GM23338 (cell line): ENCODE measurements around a stretch of chr4.

DNA sequence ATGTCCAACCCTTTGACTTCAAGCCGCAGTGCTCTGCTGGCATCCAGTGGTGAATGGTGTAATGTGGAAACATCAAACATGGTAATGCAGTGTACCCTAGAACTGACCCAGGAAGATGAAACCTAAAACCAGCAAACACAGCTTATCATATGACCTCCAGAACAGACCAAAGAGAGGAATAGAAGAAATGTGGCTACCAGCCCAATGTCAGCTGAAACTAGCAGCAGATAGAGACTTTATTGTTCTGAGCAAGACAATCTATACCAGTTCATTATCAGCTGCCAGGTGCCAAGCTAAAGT is 13.8 kb downstream of the CXCL13 start:
- PRO-cap = no peak
- RAMPAGE, long total RNA = no peak

- PRO-cap = no peak
- RAMPAGE, long total RNA = no peak
These were observed 102.6 kb downstream of the CXCL13 start for GRCh38 chr4:77708240-77708654.

GRCh38 chr4:77744597-77744905 is 74.6 kb downstream of the CNOT6L start:
- PRO-cap = no peak
- RAMPAGE, long total RNA = no peak

GRCh38 chr4:77819546-77820331 is 571 bp upstream of the CNOT6L start:
- PRO-cap = bidirectional peak, plus-strand start at chr4:77819837, minus-strand start at chr4:77819746; bidirectional peak, plus-strand start at chr4:77820013, minus-strand start at chr4:77819962; bidirectional peak, plus-strand start at chr4:77820372, minus-strand start at chr4:77820245
- RAMPAGE, long total RNA = no peak

- PRO-cap = no peak
- RAMPAGE, long total RNA = no peak
These were observed 2.0 kb upstream of the CNOT6L start for GRCh38 chr4:77821120-77821625.

DNA sequence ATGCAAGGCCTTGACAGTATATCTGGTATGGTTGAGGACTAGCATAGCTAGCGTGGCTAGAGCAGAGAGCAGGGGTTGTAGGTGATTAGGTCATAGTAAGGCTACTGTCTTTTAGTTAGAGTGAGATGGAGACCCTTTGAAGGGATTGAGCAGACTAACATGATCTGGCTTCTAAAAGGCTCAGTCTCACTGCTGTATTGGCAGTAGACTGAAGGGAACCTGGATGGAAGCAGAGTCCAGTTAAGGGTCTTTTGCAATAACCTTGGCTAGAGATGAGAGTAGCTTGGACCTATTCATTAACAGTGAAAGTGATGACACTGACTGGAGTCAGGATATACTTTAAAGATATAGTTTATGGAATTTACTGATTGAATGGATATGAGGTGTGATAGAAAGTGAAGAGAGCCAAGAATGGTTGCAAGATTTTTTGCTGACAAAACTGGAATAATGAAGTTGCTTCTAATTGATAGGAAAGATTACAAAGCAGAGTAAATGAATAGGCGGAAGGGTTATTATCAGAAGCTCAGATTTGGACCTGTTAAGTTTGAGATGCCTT is 59.8 kb downstream of the MRPL1 start:
- PRO-cap = no peak
- RAMPAGE, long total RNA = no peak

DNA sequence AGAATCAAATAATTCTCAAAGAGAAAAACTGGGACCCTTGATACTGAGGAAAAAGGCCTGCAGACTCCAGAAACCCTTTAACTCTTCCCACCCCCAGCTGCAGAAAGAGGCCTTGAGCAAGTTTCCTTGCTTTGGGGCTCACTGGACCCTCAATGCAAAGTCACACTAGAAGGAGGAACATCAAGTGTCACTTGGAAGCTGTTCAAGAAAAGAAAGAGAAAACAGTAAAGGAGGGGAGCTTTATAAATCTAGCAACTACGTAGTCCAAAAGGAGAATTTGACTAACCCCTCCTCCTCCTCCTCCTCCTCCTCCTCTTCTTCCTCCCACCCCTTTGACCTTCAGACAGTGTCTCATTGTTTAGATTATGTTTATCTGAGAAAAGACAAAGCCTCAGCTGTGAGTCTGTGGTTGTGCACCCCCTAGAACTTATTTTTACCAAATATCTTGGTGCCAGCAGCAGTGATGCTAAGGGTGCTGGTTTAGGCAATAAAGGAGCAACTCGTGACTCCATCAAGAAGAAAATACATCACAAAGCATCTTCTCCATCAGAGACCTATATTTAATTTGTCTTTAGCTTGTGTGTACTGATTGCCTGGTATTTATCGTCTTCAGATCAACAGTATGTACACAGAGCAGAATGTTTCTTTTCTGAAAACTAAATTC is 68.9 kb upstream of the BMP2K start:
- PRO-cap = no peak
- RAMPAGE, long total RNA = no peak

GRCh38 chr4:78797481-78798733 is 21.8 kb downstream of the BMP2K start:
- PRO-cap = no peak
- RAMPAGE, long total RNA = no peak

- PRO-cap = no peak
- RAMPAGE, long total RNA = no peak
These were observed 79.8 kb downstream of the PAQR3 start for GRCh38 chr4:78859331-78859854.

DNA sequence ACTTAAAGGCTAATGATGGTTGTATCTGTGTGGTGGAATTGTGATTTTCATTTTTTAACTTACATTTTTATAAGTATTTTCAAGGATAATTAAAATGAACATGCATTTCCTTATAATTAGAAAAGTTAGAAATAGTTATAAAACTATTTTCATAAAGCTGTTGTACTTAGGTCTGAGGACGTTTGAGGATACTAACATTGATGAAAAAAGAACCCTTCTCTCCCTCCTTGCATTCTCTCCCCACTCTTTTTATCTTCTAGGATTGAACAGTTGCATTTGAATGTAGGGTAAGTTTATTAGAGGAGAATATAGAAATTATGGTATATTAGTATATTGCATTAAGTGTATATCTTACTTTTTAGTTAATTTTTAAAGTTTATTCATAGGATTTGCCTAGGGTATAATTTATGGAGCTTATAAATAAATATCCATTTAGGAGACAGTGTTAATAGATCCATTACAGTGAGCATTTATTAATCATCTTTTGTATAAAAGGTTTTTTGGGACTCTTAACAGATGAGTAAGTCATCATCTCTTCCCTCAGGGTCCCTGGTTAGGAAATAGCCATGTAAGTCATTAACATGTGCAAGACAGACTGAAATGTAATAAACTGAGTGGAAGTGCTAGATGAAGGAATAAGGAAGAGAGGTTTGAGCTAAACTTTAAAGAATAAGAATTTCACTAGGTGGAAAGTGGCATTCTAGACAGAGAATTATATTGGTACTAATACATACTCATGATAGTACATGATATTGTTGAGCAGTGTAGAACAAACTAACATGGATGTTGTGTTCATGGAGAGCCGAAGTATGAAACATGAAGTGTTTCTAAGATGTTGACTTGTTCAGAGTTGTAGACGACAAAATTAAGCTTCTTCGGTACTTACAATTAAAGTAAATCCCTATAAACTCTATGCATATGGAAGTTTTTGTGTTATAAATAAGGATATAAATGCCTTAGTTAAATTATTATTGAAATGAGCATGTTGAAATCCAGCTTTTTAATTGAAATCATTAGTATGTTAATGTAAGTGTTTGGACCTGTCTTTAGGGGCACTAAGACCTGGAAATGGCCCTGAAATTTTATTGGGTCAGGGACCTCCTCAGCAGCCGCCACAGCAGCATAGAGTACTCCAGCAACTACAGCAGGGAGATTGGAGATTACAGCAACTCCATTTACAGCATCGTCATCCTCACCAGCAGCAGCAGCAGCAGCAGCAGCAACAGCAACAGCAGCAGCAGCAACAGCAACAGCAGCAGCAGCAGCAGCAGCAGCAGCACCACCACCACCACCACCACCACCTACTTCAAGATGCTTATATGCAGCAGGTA is 69.0 kb downstream of the PAQR3 start:
- PRO-cap = no peak
- RAMPAGE, long total RNA = no peak

DNA sequence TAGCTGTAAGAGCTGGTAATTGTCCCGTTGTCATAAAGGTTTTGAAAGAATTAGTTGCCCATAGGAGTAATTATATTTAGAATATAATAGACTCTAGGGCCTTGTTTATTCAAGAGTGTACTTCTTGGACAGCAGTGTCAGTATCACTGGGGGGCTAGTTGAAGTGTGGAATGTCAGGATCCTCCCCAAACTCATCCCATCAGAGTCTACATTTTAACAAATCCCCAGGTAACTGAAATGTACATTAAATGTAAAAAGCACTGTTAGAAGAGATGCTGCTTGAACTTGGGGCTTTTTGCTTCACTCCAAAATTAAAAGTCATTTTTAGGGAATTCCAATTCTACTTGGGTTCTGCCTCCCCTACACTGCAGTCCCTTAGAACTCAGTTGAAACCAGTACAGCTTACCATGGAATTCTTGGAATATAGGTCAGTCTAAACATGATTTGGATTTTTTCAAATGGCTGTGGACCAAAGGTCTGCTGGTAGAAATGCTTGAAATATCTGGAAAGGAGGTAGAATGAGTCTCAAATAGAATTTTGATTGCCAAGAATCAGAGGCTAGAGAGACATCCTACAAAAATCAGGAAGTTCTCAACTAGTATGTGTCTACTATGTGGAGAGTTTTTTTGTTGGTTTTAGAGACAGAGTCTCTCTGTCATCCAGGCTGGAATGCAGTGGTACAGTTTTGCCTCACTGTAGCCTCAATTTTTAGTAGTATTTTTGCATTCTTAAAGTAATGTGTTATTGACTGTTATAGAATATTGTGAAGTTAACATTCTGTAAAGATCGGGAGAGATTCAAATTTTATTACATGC is 53.8 kb downstream of the PAQR3 start:
- PRO-cap = no peak
- RAMPAGE, long total RNA = no peak

DNA sequence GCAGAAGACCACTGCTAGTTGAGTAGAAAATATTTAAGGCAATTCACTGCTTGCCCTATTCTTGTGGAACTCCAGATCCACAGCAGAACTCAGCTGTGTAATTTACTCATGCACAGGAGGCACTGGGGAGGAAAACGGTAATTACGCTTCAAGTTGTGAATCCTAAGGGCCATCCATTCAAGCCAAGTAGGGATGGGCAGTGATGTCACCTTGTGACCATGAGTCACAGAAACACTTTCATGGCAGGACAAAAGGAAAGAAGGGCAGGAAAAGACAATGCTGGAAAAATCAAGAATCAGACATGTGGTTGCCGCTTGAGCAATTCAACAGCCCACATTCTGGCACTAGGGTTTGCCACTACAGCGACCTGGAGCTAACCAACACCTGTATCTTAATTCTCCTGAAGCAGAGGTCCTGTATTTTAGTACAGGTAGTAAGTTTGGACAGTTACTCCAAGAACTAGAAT is 1.4 kb downstream of the PAQR3 start:
- PRO-cap = unidirectional peak, plus-strand start at position 321 of the sequence
- RAMPAGE, long total RNA = no peak

DNA sequence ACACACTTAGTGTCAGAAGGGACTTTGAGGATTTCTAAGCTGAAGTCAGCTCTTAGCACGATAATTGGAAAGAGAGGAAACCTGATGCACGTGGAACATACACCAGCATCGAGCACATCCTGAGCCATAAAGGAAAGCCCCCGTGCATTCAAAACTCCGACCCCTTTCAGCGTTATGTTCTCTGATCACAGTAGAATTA is 430 bp upstream of the PAQR3 start:
- PRO-cap = no peak
- RAMPAGE, long total RNA = no peak

DNA sequence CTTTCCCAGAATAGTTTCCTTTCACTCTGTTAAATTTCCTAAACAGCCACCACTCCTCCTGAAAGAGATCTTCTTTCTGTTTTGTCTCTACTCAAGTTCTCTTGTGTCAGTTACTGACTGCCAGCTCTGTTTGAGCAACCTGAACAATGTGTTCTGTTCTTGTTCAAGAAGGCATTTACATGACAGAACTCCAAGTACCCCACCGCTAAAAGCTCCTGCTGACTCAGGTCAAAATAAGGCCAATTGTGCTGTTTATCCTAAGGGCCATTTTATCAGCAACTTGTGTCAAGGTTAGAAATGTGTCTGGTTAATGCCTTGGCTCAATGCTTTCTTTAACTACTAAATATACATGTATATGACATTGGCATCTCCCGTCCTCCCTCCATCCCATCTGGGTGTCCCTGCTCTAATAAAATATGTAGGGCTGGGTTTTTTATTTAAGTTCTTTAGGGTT is 144.2 kb upstream of the PAQR3 start:
- PRO-cap = no peak
- RAMPAGE, long total RNA = no peak

- PRO-cap = no peak
- RAMPAGE, long total RNA = no peak
These were observed 115.6 kb downstream of the NAA11 start for GRCh38 chr4:79209994-79210898.

GRCh38 chr4:79258621-79259094 is 67.2 kb downstream of the NAA11 start:
- PRO-cap = no peak
- RAMPAGE, long total RNA = no peak

- PRO-cap = unidirectional peak, plus-strand start at chr4:79937714
- RAMPAGE, long total RNA = no peak
These were observed 135.5 kb downstream of the ANTXR2 start for GRCh38 chr4:79937579-79937810.

DNA sequence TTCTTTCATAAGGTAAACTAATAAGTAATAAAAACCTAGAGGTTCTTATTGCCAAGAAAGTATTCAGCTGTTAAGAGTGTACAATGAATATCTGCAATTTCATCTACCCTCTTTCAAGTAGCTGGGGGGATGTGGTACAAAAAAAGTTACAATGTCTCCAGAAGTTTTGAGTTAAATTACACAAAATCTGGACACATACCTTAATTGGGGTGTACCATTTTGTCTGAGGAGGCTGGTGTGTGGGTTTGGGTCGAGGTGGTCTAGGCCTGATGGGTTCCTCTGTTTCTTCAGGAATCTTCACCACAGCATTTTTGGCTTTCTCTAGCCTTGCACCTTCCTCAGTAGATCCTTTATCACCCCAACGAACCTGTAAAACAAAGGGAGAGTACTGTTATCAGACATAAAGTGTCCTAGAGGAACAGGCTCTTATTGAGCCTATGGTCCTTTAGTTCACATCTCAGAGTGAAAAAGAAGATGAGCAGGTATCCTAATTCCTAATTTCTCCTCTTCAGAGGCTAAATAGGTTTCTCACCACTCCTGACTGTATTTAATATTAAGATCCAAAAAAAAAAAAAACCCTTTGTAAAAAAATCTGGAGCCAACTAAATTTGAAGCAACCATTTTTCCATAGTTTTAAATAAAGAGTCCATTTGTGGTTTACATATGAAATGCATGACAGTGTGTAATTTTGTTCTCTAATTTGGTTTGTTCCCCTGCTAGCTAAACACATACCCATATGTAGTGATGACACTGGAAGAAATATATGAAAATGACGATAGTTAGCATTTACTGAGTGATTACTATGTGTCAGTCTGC is 95.0 kb downstream of the ANTXR2 start:
- PRO-cap = no peak
- RAMPAGE, long total RNA = no peak

DNA sequence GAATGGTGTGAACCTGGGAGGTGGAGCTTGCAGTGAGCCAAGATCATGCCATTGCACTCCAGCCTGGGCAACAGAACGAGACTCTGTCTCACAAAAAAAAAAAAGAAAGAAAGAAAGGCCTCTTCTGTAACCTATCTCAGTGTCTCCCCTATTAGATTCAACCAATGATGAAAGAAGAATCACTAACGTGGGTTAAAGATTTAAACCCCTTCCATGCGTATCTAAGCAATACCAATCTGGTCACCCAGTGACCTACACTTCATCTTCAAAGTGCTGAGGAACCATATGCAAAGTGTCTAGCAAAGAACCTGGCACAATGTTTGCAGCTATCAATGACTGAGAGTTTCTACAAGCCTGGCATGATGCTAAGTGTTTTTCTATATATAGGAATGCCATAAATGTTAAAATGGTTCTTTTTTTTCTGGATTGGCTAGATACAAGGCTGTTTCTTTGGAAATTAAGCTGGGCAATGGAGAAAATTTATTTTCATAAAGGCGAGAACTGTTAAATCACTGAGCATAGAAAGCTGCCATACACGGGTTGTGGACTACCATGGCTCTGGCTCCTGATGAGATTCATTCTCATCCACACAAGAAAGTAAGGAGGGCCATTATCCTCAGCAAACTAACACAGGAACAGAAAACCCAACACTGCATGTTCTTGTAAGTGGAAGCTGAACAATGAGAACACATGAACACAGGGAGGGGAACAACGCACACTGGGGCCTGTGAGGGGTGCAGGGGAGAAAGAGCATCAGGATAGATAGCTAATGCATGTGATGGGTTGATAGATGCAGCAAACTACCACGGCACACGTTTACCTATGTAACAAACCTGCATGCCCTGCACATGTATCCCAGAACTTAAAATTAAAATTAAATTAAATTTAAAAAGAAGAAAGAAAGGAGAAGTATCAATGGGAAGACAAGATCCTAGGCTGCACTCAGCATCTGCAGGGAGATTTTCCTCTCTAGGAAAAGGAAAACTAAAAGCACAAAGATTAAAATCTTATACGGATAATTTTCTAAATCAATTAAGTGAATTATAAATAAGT is 5.6 kb downstream of the ANTXR2 start:
- PRO-cap = no peak
- RAMPAGE, long total RNA = no peak

GRCh38 chr4:80069436-80070250 is 3.4 kb downstream of the ANTXR2 start:
- PRO-cap = no peak
- RAMPAGE, long total RNA = no peak